ENCODE data around the gene ART4.

DNA sequence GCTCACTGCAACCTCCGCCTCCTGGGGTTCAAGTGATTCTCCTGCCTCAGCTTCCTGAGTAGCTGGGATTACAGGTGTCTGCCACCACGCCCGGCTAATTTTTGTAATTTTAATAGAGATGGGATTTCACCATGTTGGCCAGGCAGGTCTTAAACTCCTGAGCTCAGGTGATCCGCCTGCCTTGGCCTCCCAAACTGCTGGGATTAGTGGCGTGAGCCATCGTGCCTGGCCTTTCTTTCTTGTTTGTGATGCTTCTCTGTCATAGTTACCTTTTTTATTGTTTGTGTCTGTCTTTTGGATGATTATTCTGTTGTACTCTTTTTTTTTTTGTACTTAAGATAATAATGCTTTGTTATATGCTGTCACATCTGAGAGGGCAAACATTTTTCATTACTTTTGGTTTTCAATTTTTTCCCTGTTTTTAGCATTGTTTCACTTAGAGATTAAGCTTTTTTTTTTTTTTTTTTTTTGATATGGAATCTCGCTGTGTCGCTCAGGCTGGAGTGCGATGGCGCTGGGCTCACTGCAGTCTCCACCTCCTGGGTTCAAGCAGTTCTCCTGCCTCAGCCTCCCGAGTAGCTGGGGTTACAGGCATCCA is 35.9 kb downstream of the ATF7IP start:
- PRO-cap, result no peak

DNA sequence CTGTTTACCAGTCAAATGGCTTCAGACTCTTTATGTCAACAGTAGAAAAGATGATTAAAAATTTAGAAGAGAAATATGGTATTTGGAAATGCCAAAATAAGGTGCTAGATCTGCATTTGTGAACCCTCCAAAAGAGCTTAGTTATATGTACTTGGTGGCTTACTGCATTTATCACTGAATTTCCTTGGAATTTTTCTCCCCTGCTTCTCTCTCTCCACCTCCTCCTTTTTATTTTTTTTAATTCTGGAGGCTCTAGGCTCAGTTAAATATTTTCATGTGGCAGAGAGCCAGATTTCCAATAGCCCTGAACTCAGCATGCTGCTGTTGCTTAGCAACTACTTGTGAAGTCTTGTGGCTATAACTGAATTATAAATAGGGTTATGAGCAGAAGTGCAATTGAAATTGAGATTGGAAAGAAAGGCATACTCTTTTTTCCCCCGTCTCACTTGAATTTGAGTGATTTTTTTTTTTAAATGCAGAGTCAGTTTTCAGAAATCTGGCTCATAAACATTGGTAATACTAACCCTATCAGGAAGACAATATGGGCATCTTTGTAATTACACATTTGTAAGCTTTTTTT is 38.2 kb downstream of the ATF7IP start:
- PRO-cap, result no peak

- PRO-cap, result no peak
These were observed 52.3 kb downstream of the ATF7IP start for GRCh38 chr12:14417698-14418282.

DNA sequence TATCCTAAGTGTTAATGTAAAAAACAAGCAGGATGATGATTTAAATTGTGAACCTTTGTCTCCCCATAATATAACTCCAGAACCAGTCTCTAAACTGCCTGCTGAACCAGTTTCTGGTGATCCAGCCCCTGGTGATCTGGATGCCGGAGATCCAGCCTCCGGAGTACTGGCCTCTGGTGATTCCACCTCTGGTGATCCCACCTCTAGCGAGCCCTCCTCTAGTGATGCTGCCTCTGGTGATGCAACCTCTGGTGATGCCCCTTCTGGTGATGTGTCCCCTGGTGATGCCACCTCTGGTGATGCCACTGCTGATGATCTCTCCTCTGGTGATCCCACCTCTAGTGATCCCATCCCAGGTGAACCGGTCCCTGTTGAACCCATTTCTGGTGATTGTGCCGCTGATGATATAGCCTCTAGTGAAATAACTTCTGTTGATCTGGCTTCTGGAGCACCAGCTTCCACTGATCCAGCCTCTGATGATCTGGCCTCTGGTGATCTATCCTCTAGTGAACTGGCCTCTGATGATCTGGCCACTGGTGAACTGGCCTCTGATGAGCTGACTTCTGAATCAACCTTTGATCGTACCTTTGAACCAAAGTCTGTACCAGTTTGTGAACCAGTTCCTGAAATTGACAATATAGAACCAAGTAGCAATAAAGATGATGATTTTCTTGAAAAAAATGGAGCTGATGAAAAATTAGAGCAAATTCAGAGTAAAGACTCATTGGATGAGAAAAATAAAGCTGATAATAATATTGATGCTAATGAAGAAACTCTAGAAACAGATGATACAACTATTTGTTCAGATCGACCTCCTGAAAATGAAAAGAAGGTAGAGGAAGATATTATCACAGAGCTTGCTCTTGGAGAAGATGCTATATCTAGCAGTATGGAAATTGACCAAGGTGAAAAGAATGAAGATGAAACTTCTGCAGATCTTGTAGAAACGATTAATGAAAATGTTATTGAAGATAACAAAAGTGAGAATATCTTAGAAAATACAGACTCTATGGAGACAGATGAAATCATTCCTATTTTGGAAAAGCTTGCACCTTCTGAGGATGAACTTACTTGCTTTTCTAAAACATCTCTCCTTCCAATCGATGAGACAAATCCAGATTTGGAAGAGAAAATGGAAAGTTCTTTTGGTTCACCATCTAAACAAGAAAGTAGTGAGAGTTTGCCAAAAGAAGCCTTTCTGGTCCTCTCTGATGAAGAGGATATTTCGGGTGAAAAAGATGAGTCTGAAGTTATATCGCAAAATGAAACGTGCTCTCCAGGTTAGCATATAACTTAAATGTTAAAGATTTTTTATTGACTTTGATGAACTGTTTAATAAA is 59.2 kb downstream of the ATF7IP start:
- PRO-cap, result no peak

GRCh38 chr12:14613404-14614354 is 46.0 kb upstream of the PLBD1 start:
- PRO-cap, result no peak

DNA sequence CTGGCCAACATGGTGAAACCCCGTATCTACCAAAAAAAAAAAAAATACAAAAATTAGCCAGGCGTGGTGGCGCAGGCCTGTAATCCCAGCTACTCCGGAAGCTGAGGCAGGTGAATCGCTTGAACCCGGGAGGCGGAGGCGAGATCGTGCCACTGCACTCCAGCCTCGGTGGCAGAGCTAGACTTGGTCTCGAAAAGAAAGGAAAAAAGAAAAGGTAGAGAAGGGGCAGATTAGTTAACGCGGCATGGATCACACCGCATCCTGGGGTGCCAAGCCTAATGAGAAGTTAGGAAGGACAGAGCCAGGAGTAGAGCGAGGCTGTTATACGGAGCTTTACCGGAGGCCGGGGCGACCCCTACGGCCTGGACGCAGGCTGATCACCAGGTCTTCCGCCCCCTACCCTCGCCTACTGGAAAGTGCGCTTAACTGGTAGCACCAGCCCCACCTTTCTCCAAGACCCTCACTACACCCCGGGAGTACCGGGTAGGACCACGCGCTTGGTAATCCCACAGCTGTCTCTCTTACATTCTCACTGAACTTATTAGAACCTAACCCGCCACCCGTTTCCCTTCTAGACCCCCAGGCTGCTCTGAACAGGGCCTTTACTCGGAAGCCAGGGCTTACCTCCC is 1.5 kb downstream of the H4C16 start:
- PRO-cap, result no peak

- PRO-cap, result unidirectional peak, minus-strand start at chr12:14770789
These were observed 268 bp downstream of the H4C16 start for GRCh38 chr12:14770674-14771051.

GRCh38 chr12:14841585-14842383 is 1.5 kb downstream of the ART4 start:
- PRO-cap, result no peak

DNA sequence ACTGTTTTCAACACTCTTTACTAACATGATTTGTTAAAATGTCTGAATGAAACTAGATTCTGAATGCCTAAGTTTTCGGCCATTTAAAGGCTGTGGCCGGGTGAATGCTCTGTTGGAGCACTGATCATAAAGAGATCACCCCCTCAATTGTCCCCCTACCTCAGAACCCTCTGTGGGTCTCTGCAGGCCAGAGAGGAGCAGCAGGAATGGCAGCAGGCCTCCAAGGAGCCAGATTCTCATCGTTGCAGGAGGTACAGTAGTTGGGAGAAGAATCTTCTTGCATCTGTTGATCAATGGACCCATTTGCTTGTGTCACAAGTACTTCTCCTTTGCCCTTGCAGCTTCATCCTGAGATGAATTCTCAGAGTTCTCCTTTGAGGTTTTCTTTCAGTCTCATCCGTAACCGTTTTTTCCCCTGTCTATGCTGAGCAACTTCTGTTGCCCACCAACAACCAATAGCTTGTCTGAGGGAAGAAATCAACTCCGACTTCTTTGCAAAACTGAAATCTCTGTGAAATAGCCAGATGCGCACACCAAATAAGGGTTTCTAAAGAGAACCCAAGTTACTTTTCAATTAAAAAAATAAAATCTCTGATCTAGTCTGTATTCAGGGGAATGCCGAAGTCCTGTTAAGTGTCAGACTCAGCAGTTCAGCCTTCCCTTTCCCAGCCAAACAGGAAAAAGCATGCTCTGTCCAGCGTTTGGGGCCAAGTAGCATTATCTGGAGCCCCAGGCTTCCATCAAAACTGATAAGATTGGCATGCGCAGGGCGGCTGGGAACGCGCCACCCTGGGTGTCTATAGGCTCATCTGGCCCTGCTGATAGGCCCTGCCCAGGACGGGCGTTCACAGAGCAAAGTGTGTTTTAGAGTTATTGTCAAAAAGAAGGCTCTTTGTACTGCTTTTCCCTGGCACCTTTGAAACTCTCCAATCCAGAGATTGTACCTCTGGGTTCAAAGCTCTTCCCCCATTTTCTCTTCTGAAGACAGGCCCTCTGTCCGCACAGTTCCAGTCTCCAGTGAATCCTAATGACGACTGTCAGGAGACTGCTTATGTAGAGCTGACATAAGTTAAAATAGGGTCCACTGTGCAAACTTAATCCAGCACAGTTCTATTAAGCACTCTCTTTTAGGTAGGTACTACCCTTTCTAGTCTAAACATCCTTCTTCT is at the start of gene ART4:
Gene ART4, minus strand, starts transcription at position 716 of the 1,169 bp plus-strand sequence.
- PRO-cap, result no peak

DNA sequence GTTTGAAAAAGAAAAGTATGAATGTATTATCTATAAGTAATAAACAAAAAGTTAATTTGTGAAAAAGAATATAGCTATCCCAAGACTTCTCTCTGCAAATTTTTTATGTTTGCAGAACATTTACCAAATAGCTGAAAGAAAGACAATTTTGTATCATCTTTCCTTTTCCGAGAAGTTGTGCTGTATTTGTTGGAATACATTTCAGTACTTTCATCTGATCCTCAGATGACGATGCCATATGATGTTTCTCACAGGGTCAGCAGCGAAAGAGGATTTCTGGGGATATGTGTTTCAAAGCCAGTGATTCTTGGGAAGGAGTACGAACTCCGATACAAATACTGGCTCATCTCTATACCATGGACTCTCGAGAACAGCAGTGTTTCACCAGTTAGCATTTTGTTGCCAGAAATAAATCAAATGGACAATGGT is 10.7 kb upstream of the MGP start:
- PRO-cap, result no peak

DNA sequence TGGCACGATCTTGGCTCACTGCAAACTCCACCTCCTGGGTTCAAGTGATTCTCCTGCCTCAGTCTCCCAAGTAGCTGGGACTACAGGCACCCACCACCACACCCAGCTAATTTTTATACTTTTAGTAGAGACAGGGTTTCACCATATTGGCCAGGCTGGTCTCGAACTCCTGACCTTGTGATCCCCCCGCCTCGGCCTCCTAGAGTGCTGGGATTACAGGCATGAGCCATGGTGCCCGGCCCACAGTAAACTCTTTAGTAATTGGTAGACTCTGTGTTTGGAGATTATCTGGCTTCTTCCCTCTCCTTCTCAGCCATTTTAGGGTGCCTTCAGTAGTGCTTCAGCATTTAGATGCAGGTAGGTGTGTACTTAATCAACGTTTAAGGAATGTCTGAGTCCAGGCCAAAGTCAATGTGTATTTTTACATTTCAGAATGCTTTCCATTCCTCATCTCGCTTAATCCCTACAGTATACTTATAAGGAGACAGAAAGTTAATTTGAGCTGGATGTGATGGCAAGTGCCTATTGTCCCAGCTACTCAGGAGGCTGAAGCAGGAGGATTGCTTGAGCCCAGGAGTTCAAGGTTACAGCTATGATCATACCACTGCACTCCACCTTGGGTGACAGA is 20.4 kb upstream of the MGP start:
- PRO-cap, result no peak

DNA sequence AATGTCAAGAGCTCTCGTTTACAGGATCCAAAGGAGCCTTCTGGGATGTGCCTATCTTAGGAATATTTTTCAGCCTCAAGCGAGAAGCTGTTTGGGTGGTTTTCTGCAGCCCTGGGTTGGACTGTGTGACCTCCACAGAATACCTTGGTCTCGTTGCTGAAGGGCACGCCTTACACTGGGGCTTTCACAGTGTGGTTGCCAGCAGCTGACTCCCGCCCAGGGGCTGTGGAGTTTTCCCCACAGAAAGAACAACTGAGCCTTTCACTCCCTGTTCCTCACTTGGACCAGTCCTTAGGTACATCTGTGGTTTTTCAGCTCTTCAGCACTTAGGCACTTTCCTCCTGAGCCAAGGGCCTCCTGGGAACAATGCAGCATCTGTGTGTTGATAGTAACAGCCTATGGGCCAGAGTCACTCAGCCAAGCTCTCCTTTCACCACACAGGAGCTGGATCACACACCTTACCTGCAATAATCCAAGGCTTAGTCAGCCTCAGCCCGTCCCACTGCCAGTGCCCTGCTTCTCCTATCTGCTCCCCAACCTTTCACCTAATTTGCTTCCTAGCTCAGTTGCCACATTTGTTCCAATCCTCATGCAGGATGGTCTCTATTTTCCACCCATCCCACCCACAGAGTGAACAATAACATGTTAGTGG is 24.9 kb downstream of the ERP27 start:
- PRO-cap, result no peak

DNA sequence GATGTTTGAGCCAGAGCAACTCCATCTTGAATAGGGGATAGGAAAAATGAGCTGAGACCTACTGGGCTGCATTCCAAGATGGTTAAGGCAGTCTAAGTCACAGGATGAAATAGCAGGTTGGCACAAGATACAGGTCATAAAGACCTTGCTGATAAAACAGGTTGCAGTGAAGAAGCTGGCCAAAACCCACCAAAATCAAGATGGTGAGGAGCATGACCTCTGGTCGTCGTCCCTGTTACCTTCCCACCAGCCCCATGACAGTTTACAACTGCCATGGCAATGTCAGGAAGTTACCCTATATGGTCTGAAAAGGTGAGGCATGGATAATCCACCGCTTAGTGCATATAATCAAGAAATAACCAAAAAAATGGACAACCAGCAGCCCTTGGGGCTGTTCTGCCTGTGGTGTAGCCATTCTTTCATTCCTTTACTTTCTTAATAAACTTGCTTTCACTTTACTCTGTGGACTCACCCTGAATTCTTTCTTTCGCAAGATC is 13.6 kb downstream of the ERP27 start:
- PRO-cap, result no peak

DNA sequence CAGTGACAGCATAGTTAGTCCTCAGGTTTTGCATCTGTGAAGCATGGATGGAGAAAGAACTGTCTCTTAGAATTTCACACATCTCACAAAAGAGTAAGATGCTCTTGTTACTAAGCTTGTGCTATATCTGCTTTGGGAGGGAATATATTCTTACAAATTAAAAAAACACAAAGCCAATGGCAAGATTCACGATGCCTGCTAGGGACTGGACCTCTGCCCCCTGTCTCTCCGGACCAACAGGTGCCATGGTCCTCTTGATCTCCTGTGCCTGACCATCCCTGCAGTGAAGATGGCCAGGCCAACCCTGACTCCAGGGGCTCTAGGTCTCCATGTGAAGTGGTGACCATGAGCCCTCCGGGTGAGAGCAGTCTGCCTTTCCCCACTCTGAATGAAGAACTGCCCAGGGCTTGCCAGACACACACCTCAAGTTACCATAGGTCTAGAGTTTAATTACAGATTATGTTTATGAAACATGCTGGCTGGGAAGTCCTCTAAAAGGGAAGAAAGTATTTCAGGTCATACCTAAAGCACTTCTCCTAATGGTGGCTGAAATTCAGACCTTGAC is 1.5 kb downstream of the ARHGDIB start:
- PRO-cap, result no peak

GRCh38 chr12:14980956-14981481 is 8.2 kb downstream of the PDE6H start:
- PRO-cap, result no peak

DNA sequence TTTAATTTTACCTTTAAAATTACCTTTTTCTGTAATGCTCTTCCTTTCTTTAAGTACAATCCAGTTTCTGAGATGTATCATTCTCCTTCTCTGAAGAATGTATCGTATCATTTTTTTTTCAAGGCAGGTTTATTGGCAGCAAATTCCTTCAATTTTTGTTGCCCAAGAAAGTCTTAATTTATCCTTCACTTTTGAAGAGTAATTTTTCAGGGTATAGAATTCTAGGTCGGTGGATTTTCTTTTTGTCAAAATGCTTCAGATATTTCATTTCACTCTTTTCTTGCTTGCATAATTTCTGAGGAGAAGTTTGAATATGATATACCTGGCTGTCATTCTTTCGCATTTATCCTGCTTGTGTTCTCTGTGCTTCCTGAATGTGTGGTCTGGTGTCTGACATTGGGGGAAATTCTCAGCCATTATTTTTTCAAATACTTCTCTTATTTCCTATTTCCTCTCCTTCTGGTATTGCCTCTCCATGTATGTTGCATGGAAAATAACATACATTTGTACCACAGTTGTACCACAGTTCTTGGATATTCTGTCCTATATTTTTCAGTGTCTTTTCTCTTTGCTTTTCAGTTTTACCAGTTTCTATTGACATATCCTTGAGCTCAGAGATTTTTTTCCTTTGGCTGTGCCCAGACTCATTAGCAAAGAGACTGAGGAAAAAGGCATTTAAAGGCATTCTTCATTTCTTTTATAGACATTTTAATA is 83.2 kb downstream of the RERG start:
- PRO-cap, result no peak

DNA sequence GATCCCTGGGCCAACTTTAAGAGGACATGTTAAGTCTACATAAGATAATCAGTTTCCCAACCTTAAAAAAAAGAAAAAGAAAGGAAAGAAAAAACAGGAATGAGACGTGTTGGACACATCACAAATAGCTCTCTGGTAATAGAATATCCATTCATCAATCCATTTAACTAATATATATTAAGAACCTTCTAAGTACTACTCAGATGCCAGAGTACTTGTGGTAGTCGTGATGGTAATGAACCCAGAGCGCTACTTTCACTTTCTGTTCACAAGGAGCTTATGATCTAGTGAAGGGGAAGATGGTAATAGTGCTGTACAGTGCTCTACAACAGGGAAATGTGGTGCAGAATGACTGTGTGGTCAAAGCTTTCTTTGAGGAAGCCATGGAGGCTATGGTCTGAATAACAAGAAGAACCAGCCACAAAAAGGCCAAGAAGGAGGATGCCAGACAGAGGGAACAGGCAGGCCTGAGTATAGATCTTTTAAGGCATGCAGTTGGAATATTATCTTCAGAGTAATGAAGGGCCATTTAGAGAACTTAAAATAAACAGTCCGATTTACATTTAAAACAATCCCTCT is 212.0 kb downstream of the PTPRO start:
- PRO-cap, result no peak

GRCh38 chr12:15746288-15747335 is 42.6 kb downstream of the EPS8 start:
- PRO-cap, result no peak

DNA sequence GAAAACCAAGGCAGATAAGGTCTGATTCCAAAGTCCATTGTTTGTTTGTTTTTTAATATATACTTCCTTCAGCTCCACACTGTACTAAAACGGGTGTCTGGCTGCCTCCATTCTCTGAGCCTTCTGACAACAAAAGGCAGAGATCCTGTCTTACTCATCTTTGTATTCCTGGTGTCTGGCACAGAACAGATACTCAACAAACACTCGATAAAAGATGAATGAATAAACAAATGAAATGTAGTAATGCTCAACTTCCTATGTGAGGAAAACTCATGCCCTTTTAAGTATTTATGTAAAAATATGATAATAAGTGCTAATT is 8.6 kb downstream of the EPS8 start:
- PRO-cap, result no peak

GRCh38 chr12:15787668-15788148 is 1.5 kb downstream of the EPS8 start:
- PRO-cap, result no peak